CD14-positive monocyte (primary cell): Measurements from ENCODE around the genes YTHDF1, KCNQ2, TNFRSF6B, LIME1 and ZBTB46.

DNA sequence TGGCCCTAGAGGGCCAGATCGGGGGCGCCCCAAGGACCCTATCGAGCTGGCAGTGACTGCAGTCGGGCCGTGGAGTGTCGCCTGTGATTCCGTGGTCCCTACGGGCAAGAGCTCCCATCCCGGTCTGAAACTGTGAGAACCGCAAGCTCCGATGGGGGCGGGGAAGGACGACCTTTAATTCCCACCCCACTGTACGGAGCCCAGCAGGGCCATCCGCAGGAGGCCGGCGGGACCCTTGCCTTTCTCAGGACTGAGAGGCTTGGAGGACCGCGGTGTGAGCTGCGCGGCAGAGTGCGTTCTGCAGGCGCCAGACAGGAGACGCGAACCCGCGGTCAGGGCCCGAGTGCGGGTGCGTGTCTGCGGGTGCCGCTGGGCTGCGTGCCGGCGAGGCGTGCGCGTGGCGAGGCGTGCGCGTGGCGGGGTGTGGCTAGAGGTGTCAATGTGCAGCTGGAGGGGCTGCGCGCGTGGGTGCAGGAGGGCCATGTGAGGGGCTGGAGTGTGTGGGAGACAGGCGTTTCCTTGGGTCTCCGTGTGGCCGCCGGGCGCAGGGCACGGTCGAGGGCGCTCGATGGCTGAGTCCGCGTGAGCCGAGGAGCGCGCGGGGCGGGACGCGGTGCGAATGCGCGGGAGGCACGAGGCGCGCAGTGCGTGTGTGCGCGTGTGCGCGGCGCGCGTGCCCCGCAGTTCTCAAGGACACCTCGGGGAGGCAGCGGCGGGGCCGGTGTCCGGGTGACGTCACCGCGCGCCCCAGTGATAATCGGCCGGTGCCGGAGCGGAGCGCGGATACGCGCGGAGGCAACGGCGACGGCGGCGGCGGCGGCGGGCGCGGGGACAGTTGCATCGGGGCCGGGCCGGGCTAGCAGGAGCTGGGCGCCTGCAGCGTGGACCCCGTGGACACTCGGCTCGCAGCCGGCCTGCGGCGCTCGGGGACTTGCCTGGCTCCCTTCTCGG is 38.9 kb downstream of the YTHDF1 start:
- CAGE, long polyA plus RNA, result no peak

- CAGE, long polyA plus RNA, result no peak
Measured at GRCh38 chr20:63178008-63178412, 37.9 kb downstream of the YTHDF1 start.

- CAGE, long polyA plus RNA, result no peak
Measured at GRCh38 chr20:63196767-63197180, 19.2 kb downstream of the YTHDF1 start.

DNA sequence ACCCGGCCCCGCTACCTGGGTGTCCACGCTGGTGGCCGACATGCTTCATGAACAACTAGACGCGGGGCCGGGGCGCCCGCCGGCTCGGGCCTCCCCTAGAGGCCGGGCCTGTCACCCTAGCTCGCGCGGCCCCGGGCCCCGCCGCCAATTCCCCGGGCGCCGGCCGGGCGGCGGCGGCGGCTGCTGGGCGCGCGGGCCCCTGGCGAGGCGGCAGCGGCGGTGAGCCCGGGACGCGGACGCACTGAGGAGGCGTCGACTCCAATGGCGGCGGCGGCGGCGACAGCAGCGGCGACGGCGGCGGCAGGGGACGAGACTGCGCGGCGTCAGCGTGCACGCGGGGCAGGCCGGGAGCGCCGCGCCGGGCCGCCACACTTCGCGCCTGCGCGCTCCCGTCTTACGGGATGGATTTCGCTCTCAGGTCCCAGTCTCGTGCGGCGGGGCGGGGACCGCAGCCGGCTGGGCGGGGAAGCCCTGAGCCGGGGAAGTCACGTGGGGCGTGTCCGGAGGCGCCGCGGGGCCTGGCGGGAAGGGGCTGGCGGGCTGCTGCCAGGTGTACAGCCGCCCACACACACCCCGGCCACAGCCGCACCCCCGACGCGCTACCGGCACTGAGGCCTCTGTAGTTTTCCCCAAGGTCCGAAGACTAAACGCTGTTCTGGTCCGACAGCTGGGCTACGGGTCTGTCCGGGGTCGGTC is at the start of gene YTHDF1:
Gene YTHDF1 (minus strand): TSS at position 281 of the 696 bp plus-strand sequence.
- CAGE, long polyA plus RNA, result no peak

DNA sequence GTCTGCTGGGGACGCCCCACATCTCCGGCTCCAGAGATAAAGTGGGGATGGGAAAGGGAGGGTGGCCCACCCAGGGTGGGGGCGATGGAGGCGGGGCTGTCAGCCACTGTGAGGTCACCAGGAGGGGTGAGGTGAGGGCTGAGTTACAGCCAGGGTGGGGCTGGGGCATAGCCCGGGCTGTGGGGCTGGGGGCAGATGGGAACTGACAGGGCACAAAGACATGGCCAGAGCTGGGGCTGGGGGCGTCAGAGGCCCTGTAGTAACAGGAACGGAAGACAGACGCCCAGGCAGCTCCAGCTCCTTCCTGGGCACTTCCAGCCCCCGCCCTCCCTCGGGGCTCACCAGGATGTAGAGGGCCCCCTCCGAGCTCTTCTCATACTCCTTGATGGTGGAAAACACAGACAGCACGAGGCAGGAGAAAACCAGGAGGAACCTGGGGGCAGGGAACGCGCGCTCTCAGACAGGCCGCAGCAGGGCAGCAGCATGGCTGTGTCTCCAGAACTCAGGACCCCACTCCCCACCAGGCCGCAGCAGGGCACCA is 26.0 kb downstream of the KCNQ2 start:
- CAGE, long polyA plus RNA, result no peak

GRCh38 chr20:63448101-63448635 is 24.3 kb downstream of the KCNQ2 start:
- CAGE, long polyA plus RNA, result no peak

DNA sequence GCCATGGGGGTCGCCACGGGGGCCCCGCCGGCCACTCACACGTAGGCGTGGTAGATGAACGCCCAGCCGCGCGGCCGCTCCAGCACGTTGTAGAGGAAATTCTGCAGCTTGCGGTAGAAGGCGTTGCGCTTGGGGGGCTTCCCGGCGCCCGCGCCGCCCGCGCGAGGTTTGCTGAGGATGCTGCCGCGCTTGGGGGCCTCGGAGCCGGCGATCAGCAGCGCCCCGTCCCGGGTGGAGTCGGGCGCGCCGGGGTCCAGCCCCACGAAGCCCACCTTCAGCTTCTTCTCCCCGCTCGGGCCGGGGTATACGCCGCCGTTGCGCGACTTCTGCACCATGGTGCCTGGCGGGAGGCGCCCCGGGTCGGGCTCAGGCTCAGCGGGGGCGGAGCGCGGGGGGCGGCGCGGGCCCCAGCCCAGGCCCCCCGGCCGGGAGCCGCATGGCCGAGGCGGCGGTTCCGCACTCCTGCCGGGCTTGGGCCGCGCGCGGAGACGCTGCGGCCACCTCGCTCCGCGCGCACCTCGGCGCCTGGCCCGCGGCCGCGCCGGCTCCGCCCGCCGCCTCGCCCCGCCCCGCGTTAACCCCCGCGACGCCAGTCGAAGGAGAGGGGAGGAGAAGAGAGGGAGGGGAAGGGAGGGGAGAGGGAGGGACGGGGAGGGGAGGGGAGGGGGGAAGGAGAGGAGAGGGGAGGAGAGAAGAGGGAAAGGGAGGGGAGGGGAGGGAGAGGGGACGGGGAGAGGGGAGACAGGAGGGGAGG is at the start of gene KCNQ2:
Gene KCNQ2 (minus strand): TSS at position 527 of the 754 bp plus-strand sequence.
- CAGE, long polyA plus RNA, result no peak

DNA sequence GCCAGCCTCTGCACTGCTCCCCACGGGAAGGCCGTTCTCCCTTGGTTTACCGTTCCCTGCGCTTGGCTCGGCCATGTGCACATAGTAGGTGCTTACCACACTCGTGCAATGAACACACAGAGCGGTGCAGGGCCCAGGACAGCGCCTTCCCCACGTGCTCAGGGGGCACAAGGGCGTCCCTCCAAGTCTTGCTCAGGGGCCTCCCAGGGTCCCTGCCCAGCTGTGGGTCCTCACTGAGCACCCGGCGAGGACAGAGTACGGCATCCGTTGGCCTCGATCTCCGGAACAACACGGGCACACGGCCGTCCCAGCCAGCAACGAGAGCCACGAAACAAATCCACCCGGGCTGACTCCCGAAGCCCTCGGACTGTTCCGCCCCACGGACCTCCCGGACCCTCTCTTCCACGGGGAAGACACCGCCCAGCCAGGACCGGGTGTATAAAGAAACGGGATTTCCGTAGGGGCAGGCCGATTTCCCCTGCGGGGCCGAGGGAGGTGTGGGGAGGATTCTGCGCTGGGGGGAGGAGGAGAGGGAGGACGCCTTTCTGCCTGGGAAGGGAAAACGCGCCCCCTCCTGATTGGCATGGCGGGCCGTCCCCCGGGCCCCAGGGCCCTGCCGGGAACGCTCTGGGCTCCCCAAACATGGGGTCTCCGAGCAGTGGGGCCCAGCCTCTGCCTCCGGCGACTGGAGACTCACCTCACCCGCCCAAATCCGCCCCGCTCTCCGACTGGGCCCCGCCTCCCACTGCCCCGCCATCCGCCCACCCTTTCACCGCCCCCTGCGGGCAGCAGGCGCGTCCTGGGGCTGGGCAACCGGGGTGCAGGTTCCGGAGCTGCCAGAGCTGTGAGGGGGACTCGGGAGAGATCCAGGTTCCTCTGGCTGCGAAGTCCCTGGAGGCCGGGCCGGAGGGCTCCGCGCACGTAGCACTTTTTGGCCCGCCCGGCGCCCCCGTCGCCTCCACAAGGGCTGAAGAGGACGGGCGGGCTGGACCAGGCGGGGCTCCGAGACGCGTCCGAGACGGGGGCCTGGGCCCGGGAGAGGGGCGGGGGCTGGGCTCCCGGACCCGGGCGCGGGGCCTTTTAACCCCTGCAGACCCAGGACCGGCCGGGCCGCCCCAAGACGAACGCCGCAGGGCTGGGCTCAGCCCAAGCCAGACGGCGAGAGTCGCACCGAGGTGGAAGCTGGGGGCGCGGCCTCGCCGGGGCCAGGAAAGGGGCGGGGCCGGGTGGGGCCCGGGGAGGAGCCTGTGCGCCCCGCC is 685 bp upstream of the PPDPF start:
- CAGE, long polyA plus RNA, result no peak

GRCh38 chr20:63563195-63564130 is 9.5 kb downstream of the FNDC11 start:
- CAGE, long polyA plus RNA, result no peak

- CAGE, long polyA plus RNA, result no peak
Measured at GRCh38 chr20:63569748-63570318, 4.2 kb downstream of the HELZ2 start.

DNA sequence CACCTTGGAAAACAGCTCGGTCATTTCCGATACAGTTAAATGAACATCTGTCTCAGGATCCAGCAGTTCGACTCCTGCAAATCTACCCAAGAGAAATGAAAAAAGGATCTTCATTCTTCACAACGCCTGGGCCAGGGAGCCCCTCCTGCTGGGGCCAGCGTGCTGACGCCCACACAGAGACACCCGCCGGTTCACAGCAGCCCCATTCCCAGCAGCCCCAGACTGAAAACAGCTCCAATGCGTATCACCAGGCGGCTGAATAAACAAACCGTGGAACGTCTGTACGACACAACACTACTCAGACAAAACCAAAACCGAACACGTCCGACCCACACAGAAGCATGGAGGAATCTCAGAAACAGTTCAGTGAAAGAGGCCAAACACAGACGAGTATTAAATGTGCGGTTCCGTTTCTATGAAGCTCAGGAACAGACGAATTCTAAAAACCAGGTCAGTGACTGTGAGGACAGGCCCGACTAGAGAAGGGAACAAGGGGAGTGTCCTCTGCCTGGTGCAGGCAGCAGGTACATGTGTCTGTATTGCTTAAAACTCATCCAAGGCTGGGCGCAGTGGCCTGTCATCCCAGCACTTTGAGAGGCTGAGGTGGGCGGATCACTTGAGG is 9.0 kb upstream of the HELZ2 start:
- CAGE, long polyA plus RNA, result no peak

DNA sequence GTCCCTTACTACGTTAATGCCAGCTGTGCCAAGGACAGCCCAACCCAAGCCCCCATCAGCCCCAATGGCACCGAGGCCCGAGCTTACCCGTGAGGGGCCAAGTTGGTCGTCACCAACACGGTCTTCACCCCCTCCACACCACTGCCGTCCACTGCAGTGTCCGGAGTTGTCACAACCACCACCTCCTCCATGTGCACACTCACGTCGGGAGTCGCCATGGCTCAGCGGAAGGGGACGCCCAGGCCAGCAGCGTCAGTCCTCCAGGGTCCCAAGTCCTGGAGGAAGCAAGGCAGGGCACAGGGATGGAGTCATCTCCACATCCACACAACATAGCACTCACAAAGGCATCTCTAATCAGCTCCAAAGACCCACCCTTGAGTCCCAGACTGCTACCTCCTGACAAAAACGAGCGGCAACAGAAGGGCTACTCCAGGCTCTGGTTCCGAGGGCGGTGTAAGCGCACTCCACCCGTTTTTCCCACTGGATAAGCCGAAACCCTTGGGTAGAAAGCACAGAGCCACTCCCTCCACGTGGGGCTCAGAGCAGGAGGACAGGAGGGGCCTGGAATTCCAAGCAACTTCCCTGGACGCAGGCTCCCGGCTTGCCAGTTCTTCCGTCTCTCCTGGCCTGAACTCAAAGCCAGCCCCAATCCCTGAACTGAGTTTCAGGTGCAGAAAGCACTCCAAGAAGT is 7.6 kb downstream of the GMEB2 start:
- CAGE, long polyA plus RNA, result no peak

DNA sequence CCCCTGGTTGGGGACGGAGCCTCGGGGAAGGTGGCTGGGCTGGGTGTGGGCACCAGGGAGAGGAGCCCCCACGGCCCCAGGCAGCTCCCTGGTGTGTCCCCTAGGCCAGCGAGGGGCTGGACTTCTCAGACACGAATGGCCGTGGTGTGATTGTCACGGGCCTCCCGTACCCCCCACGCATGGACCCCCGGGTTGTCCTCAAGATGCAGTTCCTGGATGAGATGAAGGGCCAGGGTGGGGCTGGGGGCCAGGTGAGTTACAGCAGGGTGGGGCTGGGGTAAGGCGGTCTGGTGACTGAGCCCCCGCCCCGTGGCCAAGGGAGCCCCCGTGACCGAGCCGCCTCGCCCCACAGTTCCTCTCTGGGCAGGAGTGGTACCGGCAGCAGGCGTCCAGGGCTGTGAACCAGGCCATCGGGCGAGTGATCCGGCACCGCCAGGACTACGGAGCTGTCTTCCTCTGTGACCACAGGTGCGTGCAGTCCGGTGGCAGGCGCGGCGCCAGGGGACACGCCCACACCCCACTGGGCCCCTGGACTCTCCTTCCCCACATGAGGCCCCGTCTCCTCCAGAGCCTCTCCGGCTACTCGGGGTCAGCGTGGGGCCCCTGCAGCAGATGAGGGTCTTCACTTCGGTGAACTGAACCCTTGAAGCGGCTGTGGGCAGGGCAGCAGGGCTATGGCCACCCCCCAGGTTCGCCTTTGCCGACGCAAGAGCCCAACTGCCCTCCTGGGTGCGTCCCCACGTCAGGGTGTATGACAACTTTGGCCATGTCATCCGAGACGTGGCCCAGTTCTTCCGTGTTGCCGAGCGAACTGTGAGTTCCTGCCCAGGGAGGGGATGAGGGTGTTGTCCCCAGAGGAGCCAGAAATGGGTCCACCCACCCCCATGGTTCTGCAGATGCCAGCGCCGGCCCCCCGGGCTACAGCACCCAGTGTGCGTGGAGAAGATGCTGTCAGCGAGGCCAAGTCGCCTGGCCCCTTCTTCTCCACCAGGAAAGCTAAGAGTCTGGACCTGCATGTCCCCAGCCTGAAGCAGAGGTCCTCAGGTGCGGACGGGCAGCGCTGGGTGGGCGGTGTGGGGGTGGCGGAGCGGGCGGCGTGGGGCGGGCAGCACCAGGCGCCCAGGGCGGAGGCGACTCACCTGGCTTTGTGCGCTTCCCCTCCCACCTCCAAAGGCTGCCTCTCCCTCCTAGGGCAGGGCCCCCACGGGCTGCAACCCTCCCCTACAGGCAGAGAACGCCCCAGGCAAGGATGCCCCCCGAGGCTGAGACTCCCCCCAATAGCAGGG is 6.6 kb upstream of the TNFRSF6B start:
- CAGE, long polyA plus RNA, result no peak

GRCh38 chr20:63696113-63697058 is at the start of gene TNFRSF6B:
Gene TNFRSF6B, plus strand, starts transcription at chr20:63696652.
- CAGE, long polyA plus RNA, result no peak

- CAGE, long polyA plus RNA, result no peak
Measured at GRCh38 chr20:63698792-63699784, 2.6 kb downstream of the TNFRSF6B start.

DNA sequence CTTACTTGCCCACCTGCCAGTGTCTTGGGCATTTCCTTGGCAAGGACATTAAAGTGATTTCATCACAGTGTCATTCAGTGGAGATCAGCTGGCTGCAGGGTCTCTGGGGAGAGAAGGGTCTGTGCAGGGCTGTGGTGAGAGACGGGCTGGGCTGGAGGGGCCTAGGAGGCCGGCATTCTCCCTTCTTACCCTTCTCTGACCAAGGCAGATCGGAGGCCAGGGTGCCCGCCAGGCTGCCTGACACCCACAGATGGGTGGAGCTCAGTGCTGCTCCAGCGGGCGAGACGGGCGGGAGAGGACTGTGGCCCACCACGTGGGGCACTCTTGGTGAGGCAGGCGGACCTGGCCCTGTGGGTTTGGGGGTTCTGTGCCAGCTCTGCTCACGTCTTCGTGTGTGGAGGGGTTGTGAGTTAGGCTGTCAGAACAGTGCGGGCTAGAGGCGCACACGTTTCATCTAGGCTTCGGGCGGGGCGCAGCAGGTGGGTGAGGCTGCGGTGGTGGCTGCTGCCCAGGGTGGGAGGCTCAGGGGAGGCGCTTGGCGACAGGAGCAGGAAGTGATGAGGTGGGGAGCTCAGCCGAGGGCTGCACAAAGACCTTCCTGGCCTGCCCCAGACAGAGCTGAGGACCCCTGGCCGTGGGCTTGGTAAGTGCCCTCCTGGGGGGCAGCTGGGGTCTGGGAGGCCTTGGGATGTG is at the start of gene LIME1:
Gene LIME1 (plus strand): TSS at position 595 of the 693 bp plus-strand sequence.
- CAGE, long polyA plus RNA, result no peak

DNA sequence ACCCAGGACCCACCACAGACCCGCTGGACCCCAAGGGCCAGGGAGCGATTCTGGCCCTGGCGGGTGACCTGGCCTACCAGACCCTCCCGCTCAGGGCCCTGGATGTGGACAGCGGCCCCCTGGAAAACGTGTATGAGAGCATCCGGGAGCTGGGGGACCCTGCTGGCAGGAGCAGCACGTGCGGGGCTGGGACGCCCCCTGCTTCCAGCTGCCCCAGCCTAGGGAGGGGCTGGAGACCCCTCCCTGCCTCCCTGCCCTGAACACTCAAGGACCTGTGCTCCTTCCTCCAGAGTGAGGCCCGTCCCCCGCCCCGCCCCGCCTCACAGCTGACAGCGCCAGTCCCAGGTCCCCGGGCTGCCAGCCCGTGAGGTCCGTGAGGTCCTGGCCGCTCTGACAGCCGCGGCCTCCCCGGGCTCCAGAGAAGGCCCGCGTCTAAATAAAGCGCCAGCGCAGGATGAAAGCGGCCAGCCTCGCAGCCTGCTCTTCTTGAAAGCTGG is 887 bp upstream of the SLC2A4RG start:
- CAGE, long polyA plus RNA, result no peak

GRCh38 chr20:63744098-63744900 is 4.7 kb downstream of the SLC2A4RG start:
- CAGE, long polyA plus RNA, result no peak

GRCh38 chr20:63830832-63831993 is at the start of gene ZBTB46:
Gene ZBTB46, minus strand, starts transcription at chr20:63831264.
- CAGE, long polyA plus RNA, result no peak

- CAGE, long polyA plus RNA, result no peak
Measured at GRCh38 chr20:63831994-63832882, 1.2 kb upstream of the ZBTB46 start.